SP-49 (cell line): ENCODE data around the gene GALNTL6.

- PRO-cap = no peak
Observed at GRCh38 chr4:171813169-171813611, at the start of gene GALNTL6. Gene GALNTL6, plus strand, starts transcription at chr4:171813404.

GRCh38 chr4:172028071-172028404 lies 214.8 kb downstream of the GALNTL6 start:
- PRO-cap = no peak

- PRO-cap = no peak
Observed at GRCh38 chr4:173247233-173247790, 78.7 kb downstream of the GALNT7 start.

DNA sequence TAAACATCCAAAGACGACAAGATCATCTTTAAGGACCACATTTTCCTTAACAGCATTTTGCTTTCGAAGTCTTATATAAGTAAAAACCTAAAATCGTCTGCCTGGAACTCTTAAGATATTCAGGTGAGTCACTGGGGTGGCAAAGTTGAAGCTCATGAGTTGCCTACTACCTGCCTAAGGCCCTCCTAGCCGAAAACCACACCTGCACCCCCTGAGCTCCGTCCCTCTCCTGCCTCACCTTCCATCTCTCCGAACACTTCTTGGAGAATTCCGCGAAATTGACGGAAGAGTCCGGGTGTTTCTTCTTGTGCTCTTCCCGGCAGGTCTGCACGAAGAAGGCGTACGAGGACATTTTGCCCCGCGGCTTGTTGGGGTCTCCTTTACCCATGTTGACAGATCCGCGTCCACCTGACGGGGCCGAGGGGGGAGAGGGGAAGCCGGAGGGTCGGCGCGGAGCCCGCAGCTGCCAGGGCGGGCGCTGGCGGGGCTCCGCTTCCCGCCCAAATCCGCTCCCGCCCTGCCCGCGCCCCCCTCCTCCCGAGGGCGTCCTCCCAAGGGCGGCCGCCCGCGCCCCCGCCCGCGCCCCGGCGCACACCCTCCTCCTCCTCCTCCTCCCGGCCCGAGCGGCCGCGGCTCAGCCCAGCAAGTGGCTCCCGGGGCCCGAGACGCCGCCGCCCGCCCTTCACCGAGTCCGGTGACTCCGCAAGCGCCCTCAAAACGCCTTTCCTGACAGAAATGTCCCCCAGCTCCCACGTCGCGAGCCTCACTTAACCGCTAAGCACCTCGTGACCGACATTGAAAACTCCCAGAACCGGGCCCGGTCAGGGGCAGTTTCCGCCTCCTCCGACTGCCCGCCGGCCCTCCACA lies 663 bp downstream of the HMGB2 start:
- PRO-cap = no peak

- PRO-cap = no peak
Observed at GRCh38 chr4:173523072-173523448, 7.0 kb downstream of the HAND2 start.

GRCh38 chr4:173536375-173536719 lies 6.3 kb upstream of the HAND2 start:
- PRO-cap = no peak

- PRO-cap = no peak
Observed at GRCh38 chr4:173684142-173684721, 154.2 kb upstream of the HAND2 start.

DNA sequence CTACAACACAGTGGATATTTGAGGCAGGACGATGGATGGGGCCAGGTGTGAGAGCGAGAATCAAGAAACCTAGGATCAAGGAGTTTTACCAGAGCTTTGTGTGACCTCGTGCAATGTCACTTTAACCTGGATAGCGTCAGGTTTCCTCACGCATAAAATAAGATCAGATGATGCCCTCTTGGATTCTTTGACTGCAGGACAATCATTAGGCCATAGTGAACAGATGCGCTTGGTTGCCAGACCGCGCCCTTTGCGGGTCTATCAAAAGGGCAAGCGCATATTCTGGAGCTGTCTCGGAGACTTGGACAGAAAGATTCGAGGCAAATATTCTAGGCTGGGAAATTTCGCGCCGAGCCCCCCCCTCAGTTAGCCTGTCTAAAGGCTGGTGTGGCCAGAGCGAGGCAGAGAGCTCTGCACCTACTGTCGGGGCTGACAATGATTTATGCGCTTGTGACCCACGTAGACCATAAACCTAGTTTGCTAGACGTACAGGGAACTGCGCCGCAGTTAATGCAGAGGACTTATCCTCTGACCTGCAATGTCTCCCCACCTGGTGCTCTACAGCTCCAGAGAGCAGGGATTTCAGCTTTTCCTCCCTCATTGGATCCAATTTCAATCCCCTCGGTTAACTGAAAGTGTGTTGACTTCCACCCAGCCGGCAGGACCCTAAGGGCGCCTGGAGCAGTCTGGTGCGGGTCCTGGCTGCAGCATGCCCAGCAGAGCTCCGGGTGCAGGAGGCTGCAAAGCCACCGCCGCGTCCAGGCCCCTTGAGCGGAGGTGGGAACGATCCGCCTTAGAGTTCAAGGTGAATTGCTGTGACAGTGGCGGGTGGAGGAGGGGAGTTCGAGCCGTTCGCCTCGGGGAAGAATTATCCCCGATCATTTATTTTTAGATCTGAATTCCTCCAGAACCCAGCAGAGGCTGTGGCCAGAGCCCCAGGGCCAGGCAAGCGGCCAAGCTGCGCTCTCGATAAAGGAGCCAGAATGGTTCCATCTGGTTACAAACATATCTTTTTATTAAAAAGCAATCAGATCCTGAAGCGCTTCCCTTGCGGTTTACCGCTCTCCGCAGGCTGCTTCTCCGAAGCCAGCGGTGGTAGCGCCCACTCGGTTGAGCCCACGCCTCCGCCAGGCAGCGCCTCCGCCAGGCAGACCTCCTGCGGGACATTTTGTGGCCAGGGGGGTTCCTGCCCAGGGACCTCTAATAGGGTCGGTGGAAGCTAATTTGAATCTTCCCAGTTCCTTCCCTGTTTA lies 66.2 kb downstream of the FBXO8 start:
- PRO-cap = no peak

DNA sequence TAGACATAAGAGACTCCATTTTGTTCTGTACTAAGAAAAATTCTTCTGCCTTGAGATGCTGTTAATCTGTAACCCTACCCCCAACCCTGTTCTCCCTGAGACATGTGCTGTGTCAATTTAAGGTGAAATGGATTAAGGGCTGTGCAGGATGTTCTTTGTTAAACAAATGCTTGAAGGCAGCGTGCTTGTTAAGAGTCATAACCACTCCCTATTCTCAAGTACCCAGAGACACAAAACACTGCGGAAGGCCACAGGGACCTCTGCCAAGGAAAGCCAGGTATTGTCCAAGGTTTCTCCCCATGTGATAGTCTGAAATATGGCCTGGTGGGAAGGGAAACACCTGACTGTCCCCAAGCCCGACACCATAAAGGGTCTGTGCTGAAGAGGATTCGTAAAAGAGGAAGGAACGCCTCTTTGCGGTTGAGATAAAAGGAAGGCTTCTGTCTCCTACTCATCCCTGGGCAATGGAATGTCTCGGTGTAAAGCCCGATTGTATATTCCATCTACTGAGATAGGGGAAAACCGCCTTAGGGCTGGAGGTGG lies 117.2 kb downstream of the CEP44 start:
- PRO-cap = no peak

DNA sequence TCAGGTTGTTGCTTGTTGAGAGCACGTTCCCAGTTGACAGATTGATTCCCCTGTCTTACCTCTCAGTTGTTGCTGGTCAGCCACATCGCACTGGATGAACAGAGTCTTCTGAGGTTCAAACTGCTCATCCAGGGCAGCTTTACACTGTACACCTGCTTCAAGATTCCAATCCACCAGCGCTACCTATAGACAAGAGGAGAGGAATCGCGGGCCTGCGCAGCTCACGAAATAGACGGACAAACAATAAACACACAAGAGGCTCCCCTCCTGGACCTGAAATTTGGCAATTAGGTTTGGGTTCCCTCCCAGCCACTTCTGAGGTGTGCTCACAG lies 437 bp downstream of the HPGD start:
- PRO-cap = no peak

- PRO-cap = no peak
Observed at GRCh38 chr4:174523004-174523206, 617 bp upstream of the HPGD start.

GRCh38 chr4:174532375-174532816 lies 10.1 kb upstream of the HPGD start:
- PRO-cap = no peak

DNA sequence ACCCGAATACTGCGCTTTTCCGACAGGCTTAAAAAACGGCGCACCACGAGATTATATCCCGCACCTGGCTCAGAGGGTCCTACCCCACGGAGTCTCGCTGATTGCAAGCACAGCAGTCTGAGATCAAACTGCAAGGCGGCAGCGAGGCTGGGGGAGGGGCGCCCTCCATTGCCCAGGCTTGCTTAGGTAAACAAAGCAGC lies 101.8 kb downstream of the ADAM29 start:
- PRO-cap = no peak

DNA sequence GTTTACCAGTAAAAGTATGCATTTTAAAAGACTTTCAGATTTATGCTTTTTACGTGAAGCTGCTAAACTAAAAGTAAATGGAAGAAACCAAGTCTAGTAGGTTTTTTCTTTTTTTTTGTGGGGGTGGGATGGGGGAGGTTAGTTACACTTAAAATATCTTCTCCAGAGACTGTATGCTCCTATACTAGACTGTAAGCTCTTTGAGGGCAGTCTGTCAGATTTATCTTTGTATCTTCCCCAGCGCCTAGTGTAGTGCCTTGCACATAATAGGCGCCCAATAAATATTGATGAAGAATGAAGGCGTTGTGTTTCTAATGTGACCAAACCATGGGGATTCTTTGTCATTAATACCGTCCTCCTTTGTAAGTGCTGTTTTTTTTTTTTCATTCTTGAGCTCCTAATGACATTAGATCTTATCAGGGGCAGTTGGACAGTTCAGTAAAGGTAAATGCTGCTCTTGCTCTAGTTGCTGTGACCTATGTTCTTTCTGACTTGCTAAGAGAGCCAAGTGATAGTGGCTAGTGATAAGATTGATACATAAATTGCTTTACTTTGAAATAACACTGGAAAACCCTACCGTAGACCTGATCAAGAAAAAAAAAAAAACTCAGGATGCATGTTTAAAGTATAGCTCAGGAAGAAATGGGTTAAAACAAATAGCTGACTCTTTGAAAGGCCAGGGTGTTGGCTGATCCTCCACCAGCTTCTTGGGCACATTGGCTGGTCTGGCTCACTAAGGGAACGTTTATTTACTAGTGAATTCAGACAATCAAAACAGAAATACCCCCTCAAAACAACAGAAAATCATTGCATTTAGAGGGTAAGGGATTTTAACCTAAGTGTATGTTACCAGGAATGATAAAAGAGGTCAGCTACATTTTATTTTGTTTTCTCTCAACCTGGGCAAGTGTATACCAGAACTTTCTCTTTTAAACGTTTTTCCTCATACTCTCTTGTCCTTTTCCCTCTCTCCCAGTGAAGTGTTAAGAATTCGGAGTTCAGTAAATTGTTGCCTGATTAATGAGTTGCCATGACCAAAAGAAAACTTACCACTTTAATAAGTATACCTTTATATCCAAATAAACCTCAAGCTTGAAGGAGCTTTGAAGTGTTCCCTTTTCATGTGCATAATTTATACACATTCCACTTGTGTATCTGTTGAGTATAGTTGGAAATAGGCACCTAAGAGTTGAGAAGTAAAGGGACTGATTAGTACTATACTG lies 12.6 kb downstream of the SPCS3 start:
- PRO-cap = no peak

DNA sequence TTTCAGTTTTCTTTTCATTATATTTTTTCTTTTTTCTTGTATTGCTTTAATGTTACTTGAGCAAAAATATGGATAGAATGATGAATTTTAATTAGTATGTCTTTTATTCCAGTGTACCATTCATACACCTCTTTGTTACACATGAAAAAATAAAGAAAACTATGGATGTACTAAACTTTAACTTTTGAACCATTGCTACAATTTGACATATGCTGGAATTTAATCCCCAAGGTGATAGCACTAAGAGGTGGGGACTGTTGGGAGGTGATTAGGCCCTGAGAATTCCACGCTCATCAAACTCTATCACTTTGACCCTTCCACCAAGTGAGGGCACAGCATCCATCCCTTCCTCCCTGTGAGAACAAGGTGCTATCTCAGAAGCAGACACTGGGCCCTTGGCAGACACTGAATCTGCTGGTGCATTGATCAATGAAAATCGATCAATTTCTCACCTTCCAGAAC lies 112.8 kb upstream of the VEGFC start:
- PRO-cap = no peak

- PRO-cap = no peak
Observed at GRCh38 chr4:177728579-177728997, 286.4 kb upstream of the AGA start.

DNA sequence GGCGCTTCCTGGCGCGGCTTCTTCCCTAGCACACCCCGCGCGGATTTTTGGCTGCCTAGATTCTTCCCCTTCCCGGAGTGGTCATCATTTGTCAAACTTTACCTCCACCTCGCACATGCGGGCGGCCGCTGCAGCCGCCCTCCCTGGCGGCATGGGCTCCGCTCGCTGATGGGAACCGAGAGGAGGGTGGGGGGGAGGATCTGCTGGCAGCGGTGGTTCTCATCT lies 2184.0 kb upstream of the TENM3 start:
- PRO-cap = no peak

DNA sequence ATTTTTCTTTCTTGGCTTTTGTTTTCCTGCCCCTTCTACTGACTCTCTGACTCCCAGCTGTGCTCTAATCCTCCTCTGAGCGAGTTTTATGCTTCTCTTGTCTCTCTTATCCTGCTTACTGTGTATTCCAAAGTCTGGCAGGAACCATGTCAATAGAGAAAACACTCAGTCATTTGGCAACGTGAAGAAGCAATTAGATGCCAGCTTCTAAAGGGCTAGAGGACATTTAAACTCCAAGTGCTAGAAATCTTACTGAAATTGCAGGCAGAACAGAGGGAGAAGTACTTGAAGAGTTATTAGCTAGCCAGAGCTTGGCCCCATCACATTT lies 984.6 kb upstream of the TENM3 start:
- PRO-cap = no peak

DNA sequence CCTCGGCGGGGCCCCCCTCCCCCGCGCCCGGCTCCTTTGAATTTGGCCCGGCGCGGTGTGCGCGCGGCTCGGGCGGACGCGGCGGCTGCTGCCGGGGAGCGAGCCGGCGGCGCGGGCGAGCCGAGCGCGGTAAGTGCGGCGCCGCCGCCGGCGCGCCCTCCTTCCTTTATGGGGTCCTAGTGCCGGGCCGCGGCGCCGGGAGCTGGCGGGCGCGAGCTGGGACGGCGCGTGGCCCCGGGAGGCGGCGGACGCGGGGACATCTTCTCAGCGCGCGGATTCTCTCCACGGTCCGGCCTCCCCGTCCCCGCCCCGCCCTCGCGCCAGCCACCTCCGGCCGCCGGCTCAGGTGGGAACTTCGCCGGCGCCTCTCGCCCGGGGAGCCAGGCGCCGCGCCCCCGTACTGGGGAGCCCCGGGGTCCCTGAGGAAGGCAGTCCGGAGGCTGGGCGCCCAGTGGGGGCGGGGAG lies 98.5 kb upstream of the TENM3 start:
- PRO-cap = no peak

DNA sequence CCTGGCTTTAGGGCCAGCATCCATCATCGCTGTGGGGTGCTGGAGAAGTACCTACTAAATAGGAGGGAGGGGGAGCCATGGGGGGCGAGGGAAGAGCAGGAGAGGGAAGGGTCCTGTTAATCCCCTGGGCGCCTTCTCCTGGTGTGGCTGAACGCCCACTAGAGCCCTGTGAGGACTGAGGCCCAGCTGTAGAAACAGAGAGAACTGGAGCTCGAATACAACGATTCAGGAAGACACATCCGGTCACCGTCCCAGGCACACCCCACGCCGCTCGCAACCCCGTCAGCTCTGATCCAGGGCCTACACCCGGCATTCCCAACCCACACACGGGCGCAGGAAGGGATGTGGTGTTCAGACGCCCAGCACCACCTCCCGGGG lies 525 bp downstream of the DCTD start:
- PRO-cap = no peak